ENCODE measurements around a stretch of chr1.

DNA sequence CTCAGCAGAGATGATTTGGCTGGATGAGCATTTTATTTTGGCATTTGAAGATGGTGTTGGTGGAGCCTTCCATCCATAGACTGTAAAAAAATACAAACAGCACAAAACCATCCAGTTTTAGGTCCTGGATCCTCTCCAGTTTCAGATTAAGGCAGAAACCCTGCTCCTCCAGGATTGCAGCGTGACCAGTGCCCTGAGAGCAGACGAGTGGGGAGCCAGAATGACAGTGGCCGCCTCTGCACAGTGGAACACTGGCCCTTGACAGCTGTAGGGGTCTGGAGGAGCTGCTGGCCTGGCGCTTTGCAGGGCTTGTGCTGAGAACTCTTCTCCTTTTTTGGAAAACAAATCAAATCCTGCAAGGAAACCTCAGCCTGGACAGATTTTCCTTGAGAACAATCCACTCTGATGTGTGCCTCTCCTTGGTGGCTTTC lies 72.1 kb upstream of the GADD45A start:
- RAMPAGE, long total RNA: no peak
- RRBS: no CpG with 5 or more reads among the region's 4 CpGs

- RAMPAGE, long total RNA: no peak
- RRBS: no CpG with 5 or more reads among the region's 5 CpGs
Observed at GRCh38 chr1:67674476-67675212, 10.4 kb upstream of the GADD45A start.

GRCh38 chr1:67687595-67688698 lies 2.9 kb downstream of the GADD45A start:
- RAMPAGE, long total RNA: no peak
- RRBS: no CpG with 5 or more reads among the region's 8 CpGs

DNA sequence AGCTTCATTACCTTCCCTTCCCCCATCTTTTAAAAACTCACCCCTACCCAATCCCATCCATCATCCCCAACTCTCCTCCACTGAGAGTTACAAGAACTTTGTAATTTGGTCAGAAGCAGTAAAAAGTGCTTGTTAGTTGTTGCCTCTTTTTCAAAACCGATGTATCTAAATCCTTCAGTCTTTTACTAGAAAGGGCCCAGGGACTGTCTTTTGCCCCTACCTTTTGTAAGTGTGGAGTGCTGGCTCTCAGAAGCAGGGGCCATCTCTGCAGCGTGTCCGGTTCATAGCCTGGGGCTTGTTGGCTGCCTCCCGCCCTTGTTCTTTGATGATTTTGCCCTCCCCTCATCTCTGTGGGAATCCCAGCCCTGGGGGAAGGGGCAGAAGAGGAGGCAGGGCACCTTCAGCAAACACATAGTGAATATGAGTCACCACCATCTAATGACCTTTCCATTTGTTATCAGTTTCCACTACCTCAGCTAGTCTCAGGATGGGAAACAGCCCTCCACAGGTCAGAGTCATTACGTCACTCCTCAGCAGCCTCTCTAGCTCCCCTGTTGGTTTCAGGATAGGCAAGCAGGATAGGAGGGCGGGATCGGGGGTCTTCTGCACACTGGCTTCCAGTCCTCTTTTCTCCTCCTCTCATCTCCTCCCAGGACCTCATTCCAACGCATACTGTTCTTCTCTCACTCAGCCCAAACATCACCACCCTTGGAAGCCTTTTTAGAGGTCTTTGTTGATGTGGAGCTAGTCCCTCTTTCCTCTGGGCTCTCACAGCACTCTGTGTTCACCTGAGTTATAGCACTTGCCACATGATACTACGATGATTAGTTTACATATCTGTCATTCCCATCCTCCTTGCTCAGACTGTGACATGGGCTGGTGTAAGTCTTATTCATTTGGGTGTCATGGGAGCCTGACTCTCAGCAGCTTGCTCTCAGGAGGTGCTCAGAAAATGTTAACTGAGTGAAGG lies 15.8 kb downstream of the GADD45A start:
- RAMPAGE, long total RNA: no peak
- RRBS: no CpG with 5 or more reads among the region's 9 CpGs

GRCh38 chr1:67719140-67720367 lies 34.6 kb downstream of the GADD45A start:
- RAMPAGE, long total RNA: no peak
- RRBS: no CpG with 5 or more reads among the region's 10 CpGs

DNA sequence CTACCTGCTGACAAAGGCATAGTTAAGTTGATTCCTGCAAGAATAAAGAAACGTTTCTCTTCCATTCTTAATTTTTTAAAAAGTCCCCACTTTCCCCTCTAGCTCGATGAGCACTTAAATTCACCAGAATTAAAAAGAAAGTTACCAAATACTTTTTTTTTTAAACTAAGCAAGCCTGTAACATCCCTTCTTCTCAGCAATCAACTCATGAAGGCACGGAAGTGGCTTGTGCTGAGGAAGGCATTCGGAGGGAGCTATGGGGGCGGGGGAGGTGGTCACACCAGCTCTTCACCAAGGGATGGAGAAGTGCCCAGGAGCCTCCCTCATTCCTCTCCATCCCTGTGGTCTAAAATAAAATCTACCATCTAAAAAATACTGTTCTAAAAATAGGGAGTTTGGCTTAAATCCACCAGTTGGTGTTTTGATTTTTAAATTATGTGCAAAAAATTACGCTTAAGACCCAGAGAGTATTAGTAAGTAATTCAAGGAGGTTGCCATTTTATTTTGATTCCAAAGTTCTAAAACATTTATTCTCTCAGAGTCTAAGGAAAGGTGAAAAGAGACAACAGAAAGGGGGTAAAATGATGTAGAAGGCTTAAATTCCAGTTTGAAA lies 61.4 kb downstream of the GADD45A start:
- RAMPAGE, long total RNA: no peak
- RRBS: no CpG with 5 or more reads among the region's 6 CpGs

DNA sequence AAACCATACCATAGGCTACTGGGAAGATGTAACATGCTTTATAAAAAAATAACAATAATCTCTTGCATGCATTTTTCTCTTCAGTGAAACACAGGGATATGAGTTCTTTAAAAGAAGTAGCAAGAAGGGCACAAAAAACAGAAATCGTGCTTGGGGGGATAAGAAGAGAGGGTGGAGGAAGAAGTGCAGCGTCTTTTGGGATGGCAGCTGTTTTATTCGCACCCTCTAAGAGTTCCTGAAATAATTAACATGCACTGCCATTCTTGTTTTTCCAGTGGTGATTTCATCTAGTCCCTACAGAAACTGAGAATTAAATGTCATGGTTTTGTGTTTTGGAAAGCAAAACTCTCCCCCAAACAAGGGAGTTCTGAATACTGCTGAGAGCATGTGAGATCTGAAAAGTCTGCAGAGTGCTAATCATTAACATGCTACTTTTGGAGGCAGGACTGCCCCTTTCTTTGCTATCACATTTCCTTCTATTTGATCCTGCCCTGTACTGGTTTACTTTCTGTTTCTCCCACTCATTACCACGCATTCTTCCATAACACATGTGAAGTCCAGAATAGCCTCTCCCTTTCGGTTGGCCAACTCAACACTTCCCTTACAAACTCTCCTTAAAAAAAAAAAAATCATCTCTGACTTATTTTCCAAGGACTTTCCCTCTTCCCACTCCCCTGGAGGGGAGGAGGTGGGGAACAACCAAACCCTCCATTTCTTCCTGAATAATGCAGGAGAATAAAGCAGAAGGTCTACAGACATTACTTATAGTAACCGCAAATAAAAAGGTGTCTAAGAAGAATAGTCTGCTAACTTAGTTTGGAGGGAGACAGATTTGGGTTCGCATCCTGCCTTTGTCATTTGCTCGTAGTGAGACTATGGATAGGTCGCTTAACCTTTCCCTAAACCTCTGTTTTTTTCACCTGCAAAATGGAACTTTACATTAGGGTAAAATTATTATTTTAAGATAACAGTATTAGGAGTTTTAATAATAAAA lies 63.7 kb downstream of the GADD45A start:
- RAMPAGE, long total RNA: no peak
- RRBS: no CpG with 5 or more reads among the region's 9 CpGs

DNA sequence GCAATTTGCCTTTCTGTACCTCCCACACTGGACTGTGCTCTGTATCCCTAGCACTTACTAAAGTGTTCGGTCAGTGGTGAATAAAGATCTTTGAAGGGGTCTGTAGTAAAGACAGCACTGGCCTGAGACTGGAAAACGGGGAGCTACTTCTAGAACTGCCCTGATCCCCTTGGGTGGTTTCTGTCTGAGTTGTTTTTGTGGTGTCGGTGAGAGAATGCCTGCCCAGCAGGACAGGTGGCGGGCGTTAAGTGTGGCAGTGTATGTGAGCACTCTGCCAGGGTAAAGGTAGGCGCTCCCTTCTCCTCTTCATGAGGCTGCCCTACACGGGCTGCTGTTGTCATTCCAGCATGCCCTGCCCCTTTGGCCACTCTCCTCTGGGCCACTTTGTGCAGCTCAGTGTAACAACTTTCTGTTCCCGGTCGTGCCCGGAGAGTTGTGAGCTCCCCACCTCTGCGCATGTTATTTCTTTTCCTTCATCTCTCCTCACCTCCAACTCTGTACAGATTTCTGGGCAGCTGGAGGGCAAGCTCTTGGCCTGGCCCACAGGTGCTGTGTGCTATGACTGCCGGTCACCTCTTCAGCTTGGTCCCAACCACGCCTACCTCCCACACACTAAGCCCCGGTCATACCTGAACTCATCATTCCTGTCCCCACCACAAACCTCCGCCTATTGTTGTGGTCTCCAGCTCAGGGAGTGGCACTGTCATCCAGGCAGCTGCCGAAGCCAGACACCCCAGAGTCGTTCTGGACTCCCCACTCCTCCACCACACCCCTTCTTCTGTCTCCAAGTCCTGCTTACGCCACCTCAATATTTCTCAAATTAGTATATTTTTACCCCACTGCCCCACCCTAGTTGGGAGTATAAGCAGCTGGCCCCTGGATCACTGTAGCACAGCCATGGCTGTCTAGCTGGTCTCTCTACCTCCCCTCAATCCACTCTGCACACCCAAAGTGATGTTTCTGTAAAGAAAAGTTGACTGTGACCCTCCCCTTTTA lies 69.0 kb downstream of the GADD45A start:
- RAMPAGE, long total RNA: no peak
- RRBS: 93% methylated on average over 3 of the region's 18 CpGs

GRCh38 chr1:68145625-68146300 lies 86.6 kb downstream of the WLS start:
- RAMPAGE, long total RNA: no peak
- RRBS: no CpG with 5 or more reads among the region's 8 CpGs

DNA sequence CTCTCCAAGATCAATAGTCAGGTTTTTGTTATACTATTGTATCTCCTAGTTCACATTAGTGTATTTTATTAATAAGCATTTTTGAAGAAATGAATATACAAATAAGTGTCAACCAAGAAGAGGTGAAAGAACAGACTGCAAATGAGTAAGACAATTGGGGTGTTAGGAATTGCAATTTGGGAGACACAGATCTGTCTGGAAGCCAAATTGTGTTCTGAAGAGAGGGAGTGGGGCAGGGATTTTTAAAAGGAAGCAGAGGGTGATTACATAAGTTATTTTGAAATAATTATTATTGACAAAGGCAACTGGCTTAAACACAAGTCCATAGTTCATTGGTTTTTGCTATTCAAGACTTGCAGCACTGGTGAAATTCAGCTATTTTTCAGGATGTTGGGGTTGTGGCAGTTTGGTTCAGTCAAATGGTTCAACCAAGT lies 299.9 kb upstream of the DEPDC1 start:
- RAMPAGE, long total RNA: no peak

DNA sequence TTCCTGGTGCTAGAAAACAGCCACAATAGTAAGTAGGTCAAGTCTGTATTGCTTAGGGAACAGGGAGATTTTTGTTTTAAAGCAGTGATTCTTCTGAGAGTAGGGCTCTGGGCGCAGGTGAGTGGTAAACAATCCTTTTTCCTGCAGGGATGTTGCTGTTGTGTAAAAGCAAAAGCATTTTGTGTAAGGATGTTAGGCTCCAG lies 877 bp upstream of the CTH start:
- RAMPAGE, long total RNA: no peak
- RRBS: no CpG with 5 or more reads among the region's 1 CpG

- RAMPAGE, long total RNA: no peak
- RRBS: no CpG with 5 or more reads among the region's 1 CpG
Observed at GRCh38 chr1:70864170-70864515, 183.5 kb downstream of the PTGER3 start.

- RAMPAGE, long total RNA: no peak
- RRBS: no CpG with 5 or more reads among the region's 2 CpGs
Observed at GRCh38 chr1:71076417-71076998, 4.3 kb downstream of the ZRANB2 start.

DNA sequence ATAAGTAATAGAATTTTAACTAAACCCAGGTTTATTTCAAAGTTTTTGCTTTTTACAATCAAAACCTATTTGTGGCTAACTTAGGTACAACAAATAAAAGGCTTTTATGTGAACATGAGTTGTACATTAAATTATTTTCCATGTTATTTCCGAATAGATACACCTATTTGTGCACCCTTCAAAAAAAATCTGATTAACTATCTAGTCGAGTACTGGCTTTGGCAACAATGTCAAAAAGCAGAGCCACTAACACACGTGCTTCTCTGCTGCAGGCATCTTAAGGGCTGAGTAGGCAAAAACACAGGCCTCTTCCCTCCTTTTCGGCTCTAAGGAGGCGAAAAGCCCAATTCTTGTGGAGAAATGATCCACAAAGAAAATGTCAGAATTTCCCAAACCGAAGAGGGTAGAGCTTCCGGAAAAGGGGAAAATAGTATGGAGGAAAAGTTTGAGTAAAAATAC lies 774 bp downstream of the ZRANB2 start:
- RAMPAGE, long total RNA: no peak
- RRBS: no CpG with 5 or more reads among the region's 7 CpGs

- RAMPAGE, long total RNA: no peak
Observed at GRCh38 chr1:71224264-71224710, 143.5 kb upstream of the ZRANB2 start.

DNA sequence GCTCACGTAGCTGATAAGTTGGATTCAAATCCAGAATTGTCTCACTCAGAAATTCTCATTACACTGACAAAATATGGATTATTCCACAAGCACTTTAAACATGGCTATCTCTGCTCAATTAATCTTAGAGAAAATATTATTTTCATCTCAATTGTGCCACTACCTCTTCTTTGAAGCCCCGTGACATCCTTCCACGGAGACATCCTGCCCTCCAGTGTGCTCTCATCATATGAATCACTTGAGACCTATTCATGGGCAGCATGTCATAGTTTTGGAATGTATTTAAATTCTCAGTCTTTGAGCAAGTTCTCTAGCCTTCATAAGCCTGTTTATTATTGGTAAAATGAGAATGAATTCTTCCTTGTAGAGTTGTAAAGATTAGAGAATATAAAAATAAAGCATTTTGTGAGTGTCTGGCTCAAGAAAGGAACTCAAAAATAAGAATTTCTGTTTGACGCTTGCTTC lies 557.2 kb upstream of the ZRANB2 start:
- RAMPAGE, long total RNA: no peak
- RRBS: no CpG with 5 or more reads among the region's 4 CpGs

- RAMPAGE, long total RNA: no peak
Observed at GRCh38 chr1:72206615-72207089, 75.7 kb downstream of the NEGR1 start.

DNA sequence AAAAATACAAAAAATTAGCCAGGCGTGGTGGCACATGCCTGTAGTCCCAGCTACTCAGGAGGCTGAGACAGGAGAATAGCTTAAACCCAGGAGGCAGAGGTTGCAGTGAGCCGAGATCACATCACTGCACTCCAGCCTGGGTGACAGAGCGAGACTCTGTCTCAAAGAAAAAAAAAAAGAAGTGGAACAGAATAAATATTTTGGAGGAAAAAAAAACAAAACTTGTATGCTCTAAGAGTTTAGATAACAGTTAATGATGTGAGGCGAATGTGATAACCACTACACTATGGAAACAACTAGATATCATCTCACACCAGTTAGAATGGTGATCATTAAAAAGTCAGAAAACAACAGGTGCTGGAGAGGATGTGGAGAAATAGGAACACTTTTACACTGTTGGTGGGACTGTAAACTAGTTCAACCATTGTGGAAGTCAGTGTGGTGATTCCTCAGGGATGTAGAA lies 391.3 kb downstream of the LRRIQ3 start:
- RAMPAGE, long total RNA: no peak
- RRBS: no CpG with 5 or more reads among the region's 4 CpGs

- RAMPAGE, long total RNA: no peak
- RRBS: no CpG with 5 or more reads among the region's 2 CpGs
Observed at GRCh38 chr1:74728853-74729052, 4.1 kb downstream of the CRYZ start.

- RAMPAGE, long total RNA: no peak
- RRBS: 5% methylated on average over 4 of the region's 27 CpGs
Observed at GRCh38 chr1:75130234-75130618, 4.0 kb upstream of the LHX8 start.